Adrenal gland (tissue), 7 donors: ENCODE data around the gene CDK2AP2.

DNA sequence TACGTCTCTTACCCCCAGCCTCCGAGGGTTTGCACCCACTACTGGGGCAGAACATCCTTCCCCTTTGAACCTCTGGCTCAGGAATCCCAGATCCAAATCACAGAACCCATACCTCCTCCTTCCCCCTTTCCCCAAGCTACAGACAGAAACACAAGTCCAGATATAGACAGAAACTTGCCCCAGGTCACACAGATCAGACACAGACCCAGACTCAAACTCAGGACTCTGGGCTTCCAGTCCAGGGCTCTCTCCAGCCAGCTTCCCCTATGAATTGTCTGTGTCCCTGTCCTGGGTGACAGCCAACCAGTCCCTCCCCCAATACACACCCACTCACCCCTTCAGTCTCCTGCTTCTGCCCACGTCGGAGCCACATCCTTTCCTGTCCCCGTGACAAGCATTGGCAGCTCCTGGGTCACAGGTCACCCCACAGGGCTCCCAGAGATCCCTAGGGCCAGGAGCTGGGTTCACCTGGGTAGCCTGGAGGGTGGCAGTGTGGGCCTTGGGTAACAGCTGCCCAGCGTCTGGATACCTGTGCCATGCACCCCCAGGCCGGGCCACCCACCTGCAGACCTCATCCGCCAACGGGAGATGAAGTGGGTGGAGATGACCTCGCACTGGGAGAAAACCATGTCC is 770 bp downstream of the TBC1D10C start:
- PRO-cap, 3 experiments = no peak in any of the 3 experiments
- RAMPAGE, long total RNA, 4 experiments = no peak in any of the 4 experiments
- RRBS = 45% methylated on average over 4 of the region's 10 CpGs

DNA sequence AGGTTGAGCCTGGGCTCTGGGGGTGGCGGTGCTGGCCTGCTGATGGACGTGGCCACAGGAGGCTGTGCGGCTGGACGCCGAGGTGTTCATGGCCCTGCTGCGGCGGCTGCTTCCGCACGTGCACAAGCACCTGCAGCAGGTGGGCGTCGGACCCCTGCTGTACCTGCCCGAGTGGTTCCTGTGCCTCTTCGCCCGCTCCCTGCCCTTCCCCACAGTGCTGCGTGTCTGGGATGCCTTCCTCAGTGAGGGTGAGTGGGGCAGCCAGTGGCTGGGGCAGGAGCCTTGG is 2.8 kb downstream of the TBC1D10C start:
- PRO-cap, 3 experiments = no peak in any of the 3 experiments
- RAMPAGE, long total RNA, 4 experiments = no peak in any of the 4 experiments
- RRBS = no CpG with 5 or more reads among the region's 15 CpGs

- PRO-cap, 3 experiments = peak in 3 of 3 experiments; most common plus-strand start chr11:67421388 (in 3); most common minus-strand start chr11:67421208 (in 3)
- RAMPAGE, long total RNA, 4 experiments = no peak in any of the 4 experiments
- RRBS = 2% methylated on average over 18 of the region's 111 CpGs
Measured at GRCh38 chr11:67420229-67421479, 5.2 kb downstream of the CARNS1 start.

GRCh38 chr11:67434953-67435795 is 2.3 kb downstream of the PTPRCAP start:
- PRO-cap, 3 experiments = no peak in any of the 3 experiments
- RAMPAGE, long total RNA, 4 experiments = no peak in any of the 4 experiments
- RRBS = 85% methylated on average over 2 of the region's 30 CpGs

DNA sequence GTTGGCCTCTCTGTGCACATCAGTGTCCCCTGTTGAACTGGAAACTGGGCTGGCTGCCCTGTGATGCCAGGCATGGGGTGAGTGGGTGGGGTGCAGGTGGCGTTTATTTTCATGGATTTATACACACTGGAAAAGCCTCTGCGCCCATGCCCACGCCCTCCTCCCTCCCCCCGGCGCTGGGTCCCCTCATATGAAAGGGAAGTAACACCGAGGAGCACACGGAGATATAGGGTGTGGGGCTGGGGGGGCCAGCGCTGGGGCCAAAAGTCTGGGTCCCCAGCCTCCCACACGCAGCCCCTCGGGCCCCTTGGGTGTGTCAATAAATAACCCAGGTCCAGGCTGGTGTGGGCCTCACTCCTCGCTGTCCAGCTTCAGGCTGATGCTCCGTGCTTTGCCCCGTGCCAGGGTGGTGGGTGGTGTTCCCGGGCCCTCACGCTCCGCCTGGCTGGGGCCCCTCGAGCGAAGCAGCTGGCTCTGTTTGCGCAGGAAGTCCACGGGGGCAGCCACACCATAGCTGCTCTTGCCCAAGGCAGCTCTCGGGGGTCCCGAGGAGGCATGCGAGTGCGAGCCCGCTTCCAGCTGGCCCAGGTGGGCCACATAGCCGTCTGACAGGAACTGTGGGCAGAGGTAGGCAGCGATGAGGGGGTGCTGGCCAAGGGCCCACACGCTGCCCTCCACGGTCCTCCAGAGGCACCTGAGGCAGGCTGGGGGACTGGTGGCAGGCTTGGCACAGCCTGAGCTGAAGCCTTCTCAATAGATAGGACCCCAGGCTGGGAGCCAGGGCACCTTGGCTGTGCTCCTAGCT is 9.1 kb downstream of the AIP start:
- PRO-cap, 3 experiments = no peak in any of the 3 experiments
- RAMPAGE, long total RNA, 4 experiments = no peak in any of the 4 experiments
- RRBS = no CpG with 5 or more reads among the region's 29 CpGs

GRCh38 chr11:67507156-67508306 is at the start of gene CDK2AP2:
Gene CDK2AP2 (minus strand): TSS chr11:67508162.
- PRO-cap, 3 experiments = peak in 3 of 3 experiments; most common plus-strand start chr11:67507884 (in 1); most common minus-strand start chr11:67508162 (in 3)
- RAMPAGE, long total RNA, 4 experiments = start-site peak on the minus strand in 4 of 4 experiments, at chr11:67507806-67508209 at its widest, 61 to 1,207 reads per replicate
- RRBS = 1% methylated on average over 22 of the region's 69 CpGs

- PRO-cap, 3 experiments = no peak in any of the 3 experiments
- RAMPAGE, long total RNA, 4 experiments = no peak in any of the 4 experiments
- RRBS = no CpG with 5 or more reads among the region's 18 CpGs
Measured at GRCh38 chr11:67616231-67616814, 9.6 kb downstream of the NDUFV1 start.

GRCh38 chr11:67628759-67629269 is 923 bp downstream of the NUDT8 start:
- PRO-cap, 3 experiments = no peak in any of the 3 experiments
- RAMPAGE, long total RNA, 4 experiments = no peak in any of the 4 experiments
- RRBS = 29% methylated on average over 8 of the region's 20 CpGs

- PRO-cap, 3 experiments = no peak in any of the 3 experiments
- RAMPAGE, long total RNA, 4 experiments = no peak in any of the 4 experiments
- RRBS = no CpG with 5 or more reads among the region's 6 CpGs
Measured at GRCh38 chr11:67652564-67652953, 2.0 kb upstream of the ACY3 start.

GRCh38 chr11:68004776-68005368 is 975 bp upstream of the UNC93B1 start:
- PRO-cap, 3 experiments = no peak in any of the 3 experiments
- RAMPAGE, long total RNA, 4 experiments = no peak in any of the 4 experiments
- RRBS = no CpG with 5 or more reads among the region's 12 CpGs

GRCh38 chr11:68013111-68013601 is 3.0 kb downstream of the ALDH3B1 start:
- PRO-cap, 3 experiments = peak in 2 of 3 experiments; most common plus-strand start chr11:68013466 (in 1); most common minus-strand start chr11:68013295 (in 2)
- RAMPAGE, long total RNA, 4 experiments = no peak in any of the 4 experiments
- RRBS = no CpG with 5 or more reads among the region's 10 CpGs

DNA sequence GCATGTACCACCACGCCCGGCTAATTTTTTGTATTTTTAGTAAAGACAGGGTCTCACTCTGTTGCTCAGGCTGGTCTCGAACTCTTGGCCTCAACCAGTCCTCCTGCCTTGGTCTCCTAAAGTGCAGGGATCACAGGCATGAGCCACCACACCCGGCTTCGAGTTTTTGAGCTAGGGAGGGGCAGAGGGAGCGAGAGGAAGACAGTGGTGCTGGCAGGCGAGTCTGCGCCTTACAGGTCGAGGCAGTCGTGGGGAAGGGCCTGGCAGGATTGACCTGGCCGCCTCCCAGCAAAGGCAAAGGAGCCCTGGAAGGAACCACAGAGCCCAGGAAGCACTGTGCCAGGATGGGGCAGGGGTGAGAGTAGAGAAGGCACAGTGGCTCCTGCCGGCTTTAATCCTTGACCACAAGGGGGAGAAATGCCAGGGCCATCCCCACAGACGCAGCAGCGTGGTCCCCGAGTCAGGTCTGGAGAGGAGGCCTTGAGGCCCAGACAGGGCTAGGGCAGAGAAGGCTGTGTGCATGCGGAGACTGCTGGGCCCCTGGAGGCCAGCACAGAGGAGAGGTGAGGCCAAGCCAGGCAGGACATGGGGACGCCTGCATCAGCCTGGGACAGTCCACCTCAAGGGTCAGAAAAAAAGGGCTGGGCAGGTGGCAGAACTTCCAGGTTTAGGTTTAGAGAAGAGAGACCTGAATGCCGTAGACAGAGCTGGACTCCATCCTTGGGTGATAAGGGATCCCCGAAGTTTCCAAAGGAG is 9.9 kb upstream of the NDUFS8 start:
- PRO-cap, 3 experiments = peak in 1 of 3 experiments; most common plus-strand start position 490 of the sequence (in 1); most common minus-strand start position 363 of the sequence (in 1)
- RAMPAGE, long total RNA, 4 experiments = no peak in any of the 4 experiments
- RRBS = no CpG with 5 or more reads among the region's 19 CpGs

GRCh38 chr11:68031115-68031434 is 594 bp downstream of the NDUFS8 start:
- PRO-cap, 3 experiments = peak in 3 of 3 experiments; most common plus-strand start chr11:68031378 (in 3); most common minus-strand start chr11:68031271 (in 3)
- RAMPAGE, long total RNA, 4 experiments = no peak in any of the 4 experiments
- RRBS = no CpG with 5 or more reads among the region's 10 CpGs

- PRO-cap, 3 experiments = no peak in any of the 3 experiments
- RAMPAGE, long total RNA, 4 experiments = start-site peak on the minus strand in 1 of 4 experiments, at chr11:68065849-68065881 at its widest, 22 reads per replicate
- RRBS = no CpG with 5 or more reads among the region's 6 CpGs
Measured at GRCh38 chr11:68065610-68066098, 26.8 kb downstream of the TCIRG1 start.

- PRO-cap, 3 experiments = no peak in any of the 3 experiments
- RAMPAGE, long total RNA, 4 experiments = no peak in any of the 4 experiments
- RRBS = no CpG with 5 or more reads among the region's 25 CpGs
Measured at GRCh38 chr11:68261983-68262671, 9.6 kb downstream of the C11orf24 start.

DNA sequence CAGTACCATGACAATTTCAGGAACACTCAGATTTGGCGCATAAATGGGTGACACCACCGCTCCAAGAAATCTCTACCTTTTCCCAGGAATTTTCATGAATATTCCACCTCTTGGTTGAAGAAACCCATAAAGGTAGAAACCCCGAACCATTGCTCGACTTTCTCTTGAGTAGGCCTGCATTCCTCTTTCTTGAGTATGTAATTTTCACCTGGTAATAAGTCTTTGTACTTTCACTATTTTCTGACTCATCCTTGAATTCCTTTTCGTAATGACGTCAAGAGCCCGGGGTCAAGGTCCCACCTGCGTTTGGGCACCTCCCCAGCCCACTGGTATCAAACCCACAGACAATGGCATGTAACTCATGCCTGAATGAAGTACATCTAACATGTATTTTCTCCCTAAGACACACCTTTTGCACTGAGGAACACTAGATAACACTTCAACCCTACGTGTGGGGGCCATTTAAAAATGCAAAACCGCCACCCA is 3.9 kb upstream of the C11orf24 start:
- PRO-cap, 3 experiments = no peak in any of the 3 experiments
- RAMPAGE, long total RNA, 4 experiments = no peak in any of the 4 experiments
- RRBS = no CpG with 5 or more reads among the region's 10 CpGs

- PRO-cap, 3 experiments = no peak in any of the 3 experiments
- RAMPAGE, long total RNA, 4 experiments = no peak in any of the 4 experiments
- RRBS = no CpG with 5 or more reads among the region's 23 CpGs
Measured at GRCh38 chr11:68396249-68397040, 64.1 kb upstream of the PPP6R3 start.

DNA sequence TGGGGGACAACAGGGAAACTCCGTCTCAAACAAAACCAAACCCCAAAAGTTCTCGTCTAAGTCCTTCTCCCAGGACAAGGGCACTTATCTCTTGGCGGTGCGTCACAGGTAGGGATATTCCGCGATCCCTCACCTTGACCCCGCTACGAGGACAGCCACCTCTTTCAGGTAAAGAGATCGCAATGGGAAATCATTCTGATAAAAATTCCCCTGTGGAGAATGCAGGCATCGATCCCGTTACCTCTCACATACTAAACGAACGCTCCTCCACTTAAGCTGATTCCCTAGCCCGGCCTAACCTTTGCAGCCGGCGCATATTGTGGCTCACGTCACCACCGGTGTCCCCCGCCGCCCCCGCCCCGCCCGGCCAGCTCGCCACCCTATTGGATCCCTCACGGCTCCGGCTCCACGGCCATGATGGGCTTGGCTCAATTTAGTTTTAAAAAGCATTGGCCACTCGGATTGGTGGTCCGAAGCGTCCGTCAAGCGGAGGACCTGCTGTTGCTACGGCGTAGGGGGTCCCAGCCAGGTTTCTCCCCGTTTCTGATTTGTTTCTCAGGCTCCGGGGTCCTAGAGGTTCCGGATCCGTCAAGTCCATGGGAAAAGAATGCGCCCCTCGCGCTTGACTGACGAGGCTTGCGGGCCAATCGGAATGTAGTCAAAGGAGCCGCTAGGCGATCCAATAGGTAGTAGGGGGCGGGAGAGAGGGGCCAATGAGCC is 457 bp upstream of the PPP6R3 start:
- PRO-cap, 3 experiments = peak in 3 of 3 experiments; most common plus-strand start position 551 of the sequence (in 1); most common minus-strand start position 291 of the sequence (in 3)
- RAMPAGE, long total RNA, 4 experiments = no peak in any of the 4 experiments
- RRBS = 5% methylated on average over 3 of the region's 47 CpGs

- PRO-cap, 3 experiments = no peak in any of the 3 experiments
- RAMPAGE, long total RNA, 4 experiments = no peak in any of the 4 experiments
- RRBS = no CpG with 5 or more reads among the region's 1 CpG
Measured at GRCh38 chr11:68539452-68540160, 79.1 kb downstream of the PPP6R3 start.

GRCh38 chr11:68660497-68660952 is 23.8 kb upstream of the GAL start:
- PRO-cap, 3 experiments = no peak in any of the 3 experiments
- RAMPAGE, long total RNA, 4 experiments = no peak in any of the 4 experiments
- RRBS = no CpG with 5 or more reads among the region's 16 CpGs